Thoracic aorta endothelial cell (primary cell): ENCODE measurements around the gene RNFT2.

DNA sequence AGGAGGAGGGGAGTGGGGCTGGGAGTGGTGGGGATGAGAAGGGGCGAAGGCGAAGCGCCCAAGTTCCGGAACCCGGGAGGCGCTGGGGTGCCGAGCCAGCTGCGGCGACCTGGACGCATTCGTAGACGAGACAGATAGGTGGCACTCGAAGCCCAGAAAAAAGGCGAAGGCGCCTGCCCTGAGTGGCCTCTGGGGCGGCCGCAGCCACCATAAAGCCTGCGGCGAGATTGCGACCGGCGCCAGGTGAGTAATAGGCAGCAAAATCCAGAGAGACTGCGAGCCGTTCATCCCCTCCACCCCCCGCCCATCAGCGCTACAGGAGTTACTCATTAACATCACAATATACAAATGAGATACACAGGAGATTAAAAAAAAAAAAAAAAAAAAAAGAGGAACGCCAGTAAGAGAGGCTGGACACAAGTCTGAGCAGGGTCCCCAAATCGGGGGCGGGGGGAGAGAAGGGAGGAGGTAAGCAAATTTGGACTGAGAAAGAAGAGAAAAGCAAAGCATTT is 15.8 kb downstream of the TBX3 start:
- CAGE, long polyA plus RNA = no peak

- CAGE, long polyA plus RNA = no peak
Measured at GRCh38 chr12:114736496-114737078, 52.6 kb upstream of the TBX3 start.

DNA sequence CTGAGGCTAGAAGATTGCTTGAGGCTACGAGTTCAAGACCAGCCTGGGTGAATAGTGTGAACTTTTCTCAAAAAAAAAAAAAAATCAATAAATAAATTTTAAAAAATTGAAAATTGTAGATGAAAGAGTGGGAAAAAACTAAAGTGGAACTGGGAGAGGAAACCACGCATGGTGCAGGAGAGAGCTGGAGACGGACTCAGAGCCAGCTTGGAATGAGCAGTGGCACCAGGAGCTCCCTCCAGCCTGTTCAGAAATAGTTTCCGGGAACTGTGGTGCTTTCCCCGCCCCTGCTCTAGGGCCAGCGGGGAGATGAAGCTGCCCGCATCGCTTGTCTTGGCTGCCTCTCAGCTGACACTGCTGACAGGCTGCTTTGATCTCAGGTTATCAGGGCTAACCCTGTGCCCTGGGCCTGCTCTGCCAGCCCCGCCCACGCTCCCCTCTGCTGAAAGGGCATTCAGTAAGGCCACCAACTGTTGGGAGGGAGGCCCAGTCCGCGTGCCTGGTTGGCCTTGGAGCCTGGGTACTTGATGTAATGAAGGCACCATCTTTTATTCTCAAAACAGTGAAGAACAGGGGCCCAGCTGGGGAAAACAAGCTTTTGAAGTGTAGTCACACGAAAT is 115.6 kb upstream of the TBX3 start:
- CAGE, long polyA plus RNA = no peak

- CAGE, long polyA plus RNA = no peak
Measured at GRCh38 chr12:114903498-114903866, 219.5 kb upstream of the TBX3 start.

DNA sequence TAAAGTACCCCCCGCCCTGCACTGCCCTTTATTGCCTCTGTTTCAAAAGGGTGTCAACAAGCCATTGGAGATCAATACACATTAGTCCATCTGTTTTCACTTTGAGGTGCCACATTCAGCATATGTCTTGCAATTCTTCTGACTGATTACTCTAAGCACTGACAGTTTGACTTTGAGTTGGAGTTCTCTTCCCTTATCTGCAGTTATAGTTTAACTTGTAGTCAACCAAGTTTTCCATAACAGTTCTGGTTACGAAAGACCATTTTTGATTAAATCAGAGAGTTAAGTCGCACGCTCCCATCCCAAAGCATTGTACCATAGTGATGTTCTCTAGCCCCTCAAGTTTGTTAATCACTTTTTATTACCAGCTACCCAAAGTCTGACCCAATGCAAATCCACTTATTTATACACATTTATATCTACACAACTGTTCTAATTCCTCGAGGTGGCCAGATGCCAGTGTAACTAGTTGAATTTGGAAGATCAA is 260.8 kb upstream of the TBX3 start:
- CAGE, long polyA plus RNA = no peak

GRCh38 chr12:115353845-115354421 is 670.0 kb upstream of the TBX3 start:
- CAGE, long polyA plus RNA = no peak

- CAGE, long polyA plus RNA = no peak
Measured at GRCh38 chr12:115504271-115505114, 773.0 kb downstream of the MED13L start.

GRCh38 chr12:115870303-115870938 is 407.1 kb downstream of the MED13L start:
- CAGE, long polyA plus RNA = no peak

- CAGE, long polyA plus RNA = no peak
Measured at GRCh38 chr12:116032529-116033097, 244.9 kb downstream of the MED13L start.

- CAGE, long polyA plus RNA = no peak
Measured at GRCh38 chr12:116434143-116434627, 125.0 kb upstream of the MAP1LC3B2 start.

GRCh38 chr12:116528932-116529504 is 30.2 kb upstream of the MAP1LC3B2 start:
- CAGE, long polyA plus RNA = no peak

- CAGE, long polyA plus RNA = no peak
Measured at GRCh38 chr12:116558810-116559312, 320 bp upstream of the MAP1LC3B2 start.

DNA sequence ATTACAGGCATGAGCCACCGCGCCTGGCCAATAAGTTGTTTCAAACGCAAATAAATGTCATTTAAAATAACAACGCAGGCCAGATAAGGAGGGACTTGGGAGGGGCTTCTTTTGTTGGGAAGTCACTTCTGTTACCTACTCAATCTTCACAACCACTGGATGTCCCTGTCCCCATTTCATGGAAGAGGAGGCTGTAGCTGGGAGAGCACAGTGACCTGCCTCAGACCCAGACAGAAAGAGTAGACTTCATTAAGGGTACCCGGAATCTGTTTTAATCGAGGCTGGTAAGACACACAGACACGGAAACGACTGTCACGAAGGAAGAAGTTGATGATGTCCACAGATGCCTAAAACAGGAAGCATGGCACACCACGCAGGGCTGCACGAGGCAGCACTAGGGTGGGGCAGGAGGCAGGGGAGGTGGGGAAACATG is 34.9 kb downstream of the MAP1LC3B2 start:
- CAGE, long polyA plus RNA = no peak

DNA sequence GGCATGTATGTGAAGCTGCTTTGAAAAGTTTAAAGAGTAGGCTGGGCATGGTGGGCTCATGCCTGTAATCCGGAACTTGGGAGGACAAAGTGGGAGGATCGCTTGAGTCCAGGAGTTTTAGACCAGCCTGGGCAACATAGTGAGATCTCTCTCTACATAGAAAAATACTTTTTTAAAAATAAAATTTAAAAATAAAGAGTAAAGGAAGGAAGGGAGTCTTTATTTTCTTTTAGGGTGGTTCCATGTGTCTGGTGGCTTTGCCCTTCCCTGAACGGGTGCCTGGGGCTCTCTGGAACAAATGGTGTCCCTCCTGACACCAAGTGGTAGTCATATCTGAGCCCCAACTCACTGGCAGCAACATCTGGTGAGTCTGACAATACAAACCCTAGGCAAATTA is 42.0 kb downstream of the MAP1LC3B2 start:
- CAGE, long polyA plus RNA = no peak

GRCh38 chr12:116601604-116602016 is 42.4 kb downstream of the MAP1LC3B2 start:
- CAGE, long polyA plus RNA = no peak

- CAGE, long polyA plus RNA = no peak
Measured at GRCh38 chr12:116635476-116636130, 76.4 kb downstream of the MAP1LC3B2 start.

DNA sequence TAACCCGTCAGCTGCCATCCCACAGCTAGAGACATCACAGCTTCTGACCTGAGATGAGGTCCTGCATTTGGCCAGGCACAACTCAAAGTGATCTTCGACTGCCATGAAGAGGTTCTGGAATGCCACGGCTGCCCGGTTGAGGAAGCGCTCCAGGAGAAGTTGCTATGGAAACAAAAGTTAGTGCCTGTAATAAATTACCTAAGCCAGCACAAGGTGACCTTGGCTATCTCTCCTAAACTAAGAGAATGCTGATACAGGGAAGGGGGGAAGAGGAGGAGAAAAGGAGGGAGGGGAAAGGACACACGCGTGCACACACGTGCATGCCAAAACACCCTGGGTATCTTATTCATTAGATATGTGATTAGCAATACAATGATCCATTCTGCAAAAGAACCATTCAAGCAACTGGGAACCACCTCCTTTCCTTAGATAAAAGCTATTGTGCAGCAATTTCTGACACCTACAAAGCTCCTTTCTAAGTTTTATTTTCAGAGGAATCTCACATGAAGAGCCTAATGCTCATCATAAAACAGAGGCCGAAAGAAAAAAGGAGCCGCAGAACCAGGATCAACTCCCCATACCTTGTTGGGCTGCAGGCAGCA is 18.1 kb downstream of the SPRING1 start:
- CAGE, long polyA plus RNA = no peak

DNA sequence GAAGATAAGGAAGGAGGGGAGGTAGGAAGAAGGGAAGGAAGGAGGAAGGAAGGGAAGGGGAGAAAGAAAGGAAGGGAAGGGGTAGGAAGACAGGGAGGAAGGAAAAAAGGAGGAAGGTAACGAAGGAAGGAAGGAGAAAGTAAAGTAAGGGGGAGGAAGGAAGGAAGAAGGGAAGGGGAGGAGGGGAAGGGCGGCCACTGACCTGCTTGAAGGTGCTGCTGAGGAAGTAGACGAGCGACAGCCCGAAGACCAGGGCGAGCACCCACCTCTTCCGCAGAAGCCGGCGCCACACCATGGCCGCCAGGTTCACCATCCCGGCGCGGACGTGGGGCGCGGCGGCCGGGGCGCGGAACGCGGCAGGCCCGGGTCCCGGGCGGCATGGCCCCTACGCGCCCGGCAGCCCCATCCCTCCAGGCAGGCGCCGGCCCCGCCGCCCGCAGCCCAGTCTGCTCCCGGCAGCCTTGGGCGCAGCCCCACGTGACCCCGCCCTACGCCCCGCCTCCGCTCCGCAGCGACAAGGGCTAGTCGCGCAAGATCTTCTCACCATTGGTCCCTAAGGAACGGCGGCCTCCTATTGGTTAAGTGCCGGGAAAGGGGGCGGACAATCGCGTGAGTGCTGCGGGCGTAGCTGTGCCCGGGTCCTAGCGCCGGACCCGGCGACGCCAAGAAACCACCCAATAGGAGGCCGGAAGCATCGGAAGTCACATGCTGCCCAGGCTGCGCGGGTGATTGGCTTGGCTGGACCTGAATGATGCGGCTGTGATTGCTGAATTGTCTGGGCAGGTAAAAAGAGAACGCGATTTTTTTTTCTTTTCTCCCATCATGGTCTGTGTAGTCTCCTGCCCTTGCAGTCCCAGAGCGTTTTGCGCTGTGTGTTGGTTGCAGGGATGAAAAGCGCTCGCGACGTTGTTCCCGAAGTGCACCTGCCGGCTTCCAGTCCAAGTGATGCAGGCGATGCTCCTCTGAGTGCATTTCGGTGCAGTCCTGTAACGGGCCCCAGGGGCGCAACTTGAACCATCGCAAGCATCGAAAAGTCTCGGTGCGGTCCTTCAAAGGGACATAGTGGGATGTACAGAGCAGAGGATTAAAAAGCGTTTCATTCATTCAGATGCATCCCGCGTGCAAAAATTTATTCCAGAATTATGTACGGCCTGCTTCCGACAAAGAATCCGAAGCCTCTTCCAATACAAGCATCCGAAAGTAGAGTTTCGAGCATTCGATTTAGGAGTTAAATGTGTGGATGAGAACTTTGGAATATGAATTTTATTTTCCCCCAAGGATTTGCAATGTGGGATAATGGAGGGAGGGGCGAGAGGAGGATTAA is at the start of gene RNFT2:
Gene RNFT2 (plus strand): TSS at position 728 of the 1,324 bp plus-strand sequence.
- CAGE, long polyA plus RNA = no peak

DNA sequence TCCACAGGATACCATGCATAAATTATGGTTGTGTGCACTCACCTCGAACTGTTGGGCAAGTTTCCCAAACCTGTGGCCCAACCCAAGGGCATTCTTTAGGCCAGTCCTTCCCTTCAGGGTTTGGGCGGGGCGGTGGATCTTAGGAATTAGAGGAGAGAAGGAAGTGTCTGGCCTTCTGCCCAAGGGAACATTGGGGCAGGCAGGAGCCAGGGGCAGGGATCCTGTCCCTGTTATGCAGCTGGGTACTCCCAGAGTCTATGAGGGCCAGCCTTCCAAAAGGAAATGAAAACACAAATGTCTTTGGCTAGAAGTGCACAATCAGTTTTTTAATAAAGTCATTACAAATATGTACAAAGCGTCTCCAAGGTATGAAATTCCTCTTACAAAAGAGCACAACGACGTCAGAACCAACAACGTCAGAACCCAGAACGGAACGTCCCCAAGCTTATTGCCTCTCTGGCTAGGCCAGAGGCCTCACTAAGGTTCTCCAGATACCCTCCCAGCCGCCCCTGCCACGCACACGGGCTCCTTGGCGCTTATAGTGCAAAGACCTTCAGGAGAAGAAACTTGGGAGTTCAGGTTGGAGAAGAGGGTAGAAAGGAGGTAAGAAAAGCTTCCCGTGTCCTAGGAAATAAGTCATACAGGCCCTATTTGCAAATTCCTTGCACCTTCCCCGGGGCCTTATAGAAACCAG is 25.3 kb downstream of the HRK start:
- CAGE, long polyA plus RNA = no peak

- CAGE, long polyA plus RNA = no peak
Measured at GRCh38 chr12:117005244-117005835, 93.9 kb downstream of the TESC start.